ENCODE measurements around the gene LVRN.

DNA sequence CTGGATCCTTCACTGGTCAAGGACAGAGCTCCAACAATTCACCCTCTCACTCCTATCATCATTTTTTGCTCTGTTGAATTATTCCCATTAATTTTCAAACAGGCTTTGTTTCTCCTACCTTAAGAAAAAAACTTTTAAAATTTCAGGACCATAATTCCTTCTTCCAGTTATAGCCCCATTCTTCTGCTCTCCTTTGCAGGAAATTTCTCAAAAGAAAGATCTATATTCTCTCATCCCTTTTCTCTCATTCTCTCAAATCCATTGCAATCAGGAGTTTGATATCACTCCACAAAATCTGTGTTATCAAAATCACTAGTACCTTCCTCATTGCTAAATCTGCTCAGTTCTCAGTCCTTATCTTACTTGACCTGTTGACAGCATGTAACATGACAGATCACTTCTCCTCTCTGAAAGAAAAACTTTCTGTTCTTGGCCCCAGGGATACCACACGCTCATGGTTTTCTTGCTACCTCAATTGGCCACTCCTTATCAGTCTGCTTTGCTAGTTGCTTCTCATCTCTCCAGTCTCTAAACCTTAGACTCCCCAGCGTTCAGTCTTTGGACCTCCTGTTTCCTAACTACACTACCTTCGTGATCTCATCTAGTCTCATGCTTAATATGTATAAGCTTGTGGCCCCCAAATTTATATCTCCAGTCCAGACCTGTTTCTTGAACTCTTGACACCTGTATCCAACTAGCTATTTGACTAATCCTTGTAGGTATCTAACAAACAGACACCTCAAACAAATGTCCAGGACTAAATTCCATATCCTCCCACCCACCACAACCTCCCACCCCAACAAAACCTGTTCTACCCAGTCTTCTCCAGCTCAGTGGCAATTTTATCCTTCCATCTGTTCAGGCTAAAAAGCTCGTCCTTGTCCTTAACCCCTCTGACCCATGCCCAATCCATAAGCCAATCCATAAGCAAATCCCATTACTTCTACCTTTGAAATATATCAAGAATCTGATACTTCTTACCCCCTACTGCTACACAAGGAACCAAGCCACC, 22.2 kb downstream of the SRP19 start:
- PRO-cap = no peak

DNA sequence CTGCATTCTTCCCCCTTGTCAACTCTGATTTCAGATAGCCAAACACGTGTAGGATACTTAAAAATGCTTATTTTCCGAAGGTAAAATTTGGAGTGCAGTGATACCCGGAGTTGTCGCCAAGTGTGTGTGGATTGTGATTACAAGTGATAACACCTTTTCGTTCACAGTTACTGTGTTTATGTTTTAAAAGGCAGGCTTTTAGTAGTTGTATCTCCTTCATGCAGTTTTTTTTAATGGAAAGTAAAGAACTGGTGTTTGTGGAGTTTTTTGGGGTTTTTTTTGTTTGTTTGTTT, 1.0 kb downstream of the DCP2 start:
- PRO-cap = no peak

GRCh38 chr5:113013420-113014209, 37.0 kb downstream of the DCP2 start:
- PRO-cap = no peak

- PRO-cap = no peak
These were observed 87.3 kb downstream of the DCP2 start for GRCh38 chr5:113063873-113064353.

GRCh38 chr5:113140830-113141663, 164.4 kb downstream of the DCP2 start:
- PRO-cap = no peak

DNA sequence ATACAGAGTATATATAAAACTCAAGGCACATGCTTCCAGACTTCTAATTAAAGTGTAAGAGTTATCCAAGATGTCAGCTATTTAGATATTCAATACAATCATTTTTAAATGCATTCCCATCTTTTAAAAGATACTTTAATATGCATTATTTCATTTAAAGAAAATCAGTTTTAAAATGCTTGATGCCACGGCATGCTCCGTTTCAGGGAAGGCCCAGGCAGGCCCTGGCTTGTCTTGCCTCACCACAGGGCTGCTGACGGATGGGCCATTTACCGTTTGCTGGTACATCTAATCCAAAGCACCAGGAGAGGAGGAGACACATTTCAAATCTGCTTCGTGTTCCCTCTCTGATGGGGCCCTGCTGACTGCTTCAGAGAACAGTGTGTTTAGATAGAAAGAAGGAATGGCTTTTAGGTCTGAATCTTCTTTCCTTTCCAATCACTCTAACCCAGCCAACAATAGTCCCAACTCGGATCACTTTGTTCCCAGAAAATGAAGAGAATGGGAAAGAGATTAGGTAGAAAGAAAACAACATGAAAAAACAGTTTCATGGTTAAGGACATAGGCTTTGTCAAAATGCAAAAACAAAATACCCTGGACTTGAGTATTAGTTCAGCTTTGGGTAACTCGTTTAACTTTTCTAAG, 185.2 kb downstream of the DCP2 start:
- PRO-cap = no peak

DNA sequence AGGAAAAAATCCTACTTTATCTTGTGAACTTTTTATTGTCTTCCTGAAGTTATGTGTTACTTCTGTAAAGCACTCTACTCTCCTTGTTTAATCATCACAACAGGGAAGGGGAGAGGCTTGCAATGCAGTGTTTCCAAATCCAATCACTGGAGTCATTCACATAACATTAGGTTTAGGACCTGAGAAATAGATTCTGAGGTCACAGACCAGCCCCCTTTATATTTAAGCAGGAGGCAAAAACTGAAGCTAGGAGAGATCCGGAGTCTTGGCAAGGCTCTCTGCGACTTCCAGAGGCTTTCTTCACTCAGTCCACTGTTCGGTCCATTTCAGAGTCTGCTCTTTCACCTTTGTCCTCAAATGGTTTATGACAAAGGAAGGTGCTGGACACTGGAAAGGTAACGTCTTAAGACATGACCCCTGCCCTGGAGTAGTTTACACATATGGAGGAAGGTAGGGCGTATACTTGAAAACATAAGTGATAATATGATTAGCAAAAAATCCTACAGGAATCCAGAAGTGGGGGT, 188.0 kb downstream of the TSSK1B start:
- PRO-cap = no peak

DNA sequence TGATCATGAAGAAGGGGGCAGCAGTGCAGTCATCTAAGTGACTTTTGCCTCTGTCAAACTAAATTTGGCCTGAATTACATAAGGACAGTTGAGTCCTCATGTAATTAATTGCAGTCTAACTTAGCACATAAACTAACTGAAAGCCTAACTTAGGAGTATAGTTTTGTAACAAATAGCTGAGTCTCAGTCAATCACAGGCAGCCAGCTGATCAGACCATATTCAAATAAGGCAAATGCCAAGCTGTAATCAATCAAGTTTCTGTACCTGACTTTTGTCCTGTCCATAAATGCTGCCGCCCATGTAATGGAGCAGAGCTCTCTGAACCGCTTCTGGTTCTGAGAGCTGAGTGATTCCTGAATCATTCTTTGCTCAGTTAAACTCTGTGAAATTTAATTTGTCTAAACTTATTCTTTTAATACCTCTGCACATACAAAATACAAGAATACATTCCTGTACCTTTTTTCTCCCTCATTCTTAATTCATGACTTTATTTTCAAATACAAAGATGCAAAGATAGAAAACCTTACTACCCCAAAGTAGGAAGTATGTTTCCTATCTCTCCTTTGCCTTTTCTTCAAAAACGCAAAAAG, 104.8 kb downstream of the TSSK1B start:
- PRO-cap = no peak

DNA sequence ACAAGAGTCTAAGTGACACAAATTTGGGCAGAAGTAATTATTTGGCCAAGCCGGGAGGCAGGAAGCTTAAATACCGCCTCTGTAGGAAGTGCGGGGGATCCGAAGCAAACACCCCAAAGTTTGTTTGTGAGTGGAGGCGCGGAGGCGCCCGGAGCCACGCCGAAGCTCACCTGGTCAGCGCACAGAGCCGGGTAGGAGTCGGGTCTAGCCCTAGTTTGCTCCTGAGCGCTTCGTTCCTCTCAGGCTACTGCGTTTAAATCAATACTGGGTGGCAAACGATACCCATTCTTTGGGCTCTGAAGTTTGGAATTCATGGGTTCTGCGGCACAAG, 865 bp downstream of the MCC start:
- PRO-cap = no peak

DNA sequence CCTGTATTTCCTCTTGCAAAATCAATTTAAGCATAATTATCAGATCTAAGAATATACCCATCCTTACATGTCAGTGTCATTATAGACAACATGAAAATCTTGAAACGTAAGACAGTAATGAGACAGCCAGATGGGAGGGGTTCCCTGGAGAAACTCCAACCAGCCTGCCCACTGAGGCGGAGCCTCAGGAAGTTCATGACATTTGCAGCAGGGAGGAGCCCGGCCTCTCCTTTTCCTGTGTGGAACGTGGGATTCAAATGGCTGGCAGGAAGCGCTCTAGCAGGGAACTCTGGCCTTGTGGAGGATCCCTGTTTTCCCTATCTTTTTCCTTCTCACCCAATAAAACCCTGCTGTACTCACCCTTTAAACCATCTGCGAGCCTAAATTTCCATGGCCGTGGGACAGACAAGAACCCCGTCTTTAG, 176.6 kb upstream of the KCNN2 start:
- PRO-cap = no peak

- PRO-cap = no peak
These were observed 79.4 kb upstream of the CCDC112 start for GRCh38 chr5:115375691-115376514.

- PRO-cap = no peak
These were observed 112.0 kb downstream of the FEM1C start for GRCh38 chr5:115432487-115433094.

- PRO-cap = no peak
These were observed 88.0 kb downstream of the FEM1C start for GRCh38 chr5:115456569-115457036.

DNA sequence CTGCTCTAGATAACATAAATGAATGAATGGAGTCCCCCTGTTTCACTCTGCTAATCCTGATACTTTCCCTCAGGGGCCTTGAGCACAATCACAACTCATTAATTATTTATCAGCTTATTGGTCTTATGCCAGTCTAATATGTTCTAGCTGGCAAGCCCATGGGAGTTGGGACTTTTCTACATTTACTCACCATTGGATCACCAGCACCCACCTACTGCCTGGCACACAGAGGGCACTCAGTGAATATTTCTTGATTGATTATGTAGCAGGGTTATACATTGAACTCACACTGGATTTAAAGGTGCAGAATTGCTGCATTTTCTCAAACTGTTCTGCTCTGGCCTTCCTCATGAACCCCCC, 13.6 kb upstream of the TMED7 start:
- PRO-cap = no peak

GRCh38 chr5:115708921-115709425, 83.1 kb upstream of the TMED7 start:
- PRO-cap = no peak

GRCh38 chr5:115962345-115963345, at the start of gene LVRN:
TSS of gene LVRN (plus strand) at chr5:115962475.
- PRO-cap = no peak

DNA sequence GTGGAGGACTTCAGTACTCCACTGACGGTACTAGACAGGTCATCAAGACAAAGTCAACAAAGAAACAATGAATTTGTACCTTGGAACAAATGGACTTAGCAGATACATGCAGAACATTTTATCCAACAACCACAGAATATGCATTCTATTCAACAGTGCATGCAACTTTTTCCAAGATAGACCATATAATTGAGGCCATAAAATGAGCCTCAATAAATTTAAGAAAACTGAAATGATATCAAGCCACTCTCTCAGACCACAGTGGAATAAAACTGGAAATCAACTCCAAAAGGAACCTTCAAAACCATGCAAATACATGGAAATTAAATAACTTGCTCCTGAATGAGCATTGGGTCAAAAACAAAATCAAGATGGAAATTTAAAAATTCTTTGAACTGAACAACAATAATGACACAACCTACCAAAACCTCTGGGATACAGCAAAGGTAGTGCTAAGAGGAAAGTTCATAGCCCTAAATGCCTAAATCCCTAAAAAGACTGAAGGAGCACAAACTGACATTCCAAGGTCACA, 109.0 kb downstream of the COMMD10 start:
- PRO-cap = no peak

DNA sequence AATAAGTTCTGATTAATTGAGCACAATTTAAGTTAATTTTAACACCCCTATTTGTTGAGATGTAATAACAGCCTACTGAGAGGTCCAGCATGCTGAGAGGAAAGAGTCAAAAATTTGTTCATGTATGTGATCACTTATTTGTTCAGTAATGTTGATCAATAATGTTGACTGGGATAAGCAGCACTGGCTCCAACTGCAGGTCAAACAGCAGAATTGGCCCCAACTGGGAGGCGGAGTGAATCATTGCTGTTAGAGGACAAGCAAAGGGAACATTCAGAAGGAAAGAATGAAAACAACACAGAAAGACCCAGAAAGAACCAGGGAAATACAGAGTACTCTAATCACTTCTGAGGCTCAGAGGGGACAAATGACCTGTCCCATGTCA, 221.1 kb downstream of the COMMD10 start:
- PRO-cap = no peak

- PRO-cap = no peak
These were observed 136.4 kb downstream of the SEMA6A start for GRCh38 chr5:116438088-116438713.

DNA sequence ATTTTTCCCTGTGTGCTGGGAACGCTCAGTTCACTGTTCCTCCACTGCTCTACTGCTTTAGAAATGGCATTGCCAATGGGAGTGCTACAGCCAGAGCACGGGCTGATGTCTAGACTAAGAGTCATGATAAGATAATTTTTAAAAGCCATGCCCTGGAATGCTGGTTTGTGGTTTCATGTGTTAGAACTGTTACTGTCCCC, 119.6 kb downstream of the SEMA6A start:
- PRO-cap = no peak

Data from SP-49 (cell line).